ENCODE measurements around a stretch of chr22.

GRCh38 chr22:49051933-49052784, 562.8 kb downstream of the TAFA5 start:
- PRO-cap, result no peak
- RAMPAGE, long total RNA, result start-site peak on the minus strand at chr22:49052378-49052423, 23 and 9 reads in 2 replicates

- PRO-cap, result no peak
- RAMPAGE, long total RNA, result no peak
Measured at GRCh38 chr22:49541203-49541741, 286.4 kb downstream of the BRD1 start.

DNA sequence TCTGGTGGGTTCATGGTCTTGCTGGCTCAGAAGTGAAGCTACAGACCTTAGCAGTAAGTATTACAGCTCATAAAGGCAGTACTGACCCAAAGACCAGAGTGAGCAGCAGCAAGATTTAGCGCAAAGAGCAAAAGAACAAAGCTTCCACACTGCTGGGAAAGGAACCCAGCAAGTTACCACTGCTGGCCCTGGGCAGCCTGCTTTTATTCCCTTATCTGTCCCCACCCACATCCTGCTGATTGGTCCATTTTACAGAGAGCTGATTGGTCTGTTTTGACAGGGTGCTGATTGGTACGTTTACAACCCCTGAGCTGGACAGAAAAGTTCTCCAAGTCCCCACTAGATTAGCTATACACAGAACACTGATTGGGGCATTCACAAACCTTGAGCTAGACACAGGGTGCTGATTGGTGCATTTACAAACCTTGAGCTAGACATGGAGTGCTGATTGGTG, 158.4 kb downstream of the BRD1 start:
- PRO-cap, result no peak
- RAMPAGE, long total RNA, result no peak

DNA sequence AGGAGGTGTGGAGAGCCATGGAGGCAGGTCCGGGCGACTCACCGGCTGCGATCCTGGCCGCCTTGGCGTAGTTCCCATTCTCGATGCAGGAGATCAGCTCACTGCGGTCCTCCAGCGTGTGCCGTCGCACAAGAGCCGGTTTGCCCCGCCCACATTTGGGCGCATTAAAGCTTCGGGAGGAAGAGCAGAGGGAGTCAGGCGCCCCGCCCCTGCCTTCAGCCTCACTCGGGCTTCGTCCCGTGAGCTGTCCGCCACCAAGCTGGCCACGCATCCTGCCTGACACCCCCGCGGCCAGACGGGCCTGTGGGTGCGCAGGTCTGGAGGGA, 50.7 kb downstream of the BRD1 start:
- PRO-cap, result no peak
- RAMPAGE, long total RNA, result no peak

DNA sequence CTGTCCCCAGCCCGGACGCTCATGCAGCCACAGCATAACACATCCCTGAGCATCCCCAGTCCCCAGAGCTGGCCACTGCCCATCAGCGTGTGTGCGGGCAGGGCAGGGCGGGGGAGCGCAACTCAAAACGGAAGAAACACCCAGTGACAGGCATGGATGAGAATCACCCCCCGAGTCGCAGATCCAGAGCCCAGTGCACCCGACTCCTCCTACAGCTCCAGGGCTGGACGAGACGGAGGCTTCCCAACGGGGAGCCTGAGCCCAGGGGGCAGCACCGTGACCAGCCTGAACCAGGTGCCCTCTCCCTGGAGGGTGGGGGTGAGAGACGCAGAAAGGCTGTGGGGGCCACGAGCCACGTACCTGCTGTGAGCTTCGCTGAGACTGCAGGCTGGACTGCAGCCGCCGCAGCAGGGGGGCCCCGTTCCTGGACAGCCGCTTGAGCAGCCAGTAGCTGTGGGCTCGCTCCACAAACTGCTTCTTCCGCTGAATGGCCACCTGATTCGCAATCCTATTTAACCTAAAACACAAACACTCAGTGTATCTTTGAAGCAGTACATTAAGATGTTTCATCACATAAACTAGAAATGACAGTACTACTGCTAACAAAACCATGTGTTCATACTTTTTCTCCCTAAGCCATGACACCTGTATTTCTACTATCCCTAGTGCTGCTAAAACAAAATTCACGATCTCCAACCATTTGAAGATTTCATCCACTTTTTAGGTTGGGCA, 23.7 kb downstream of the BRD1 start:
- PRO-cap, result no peak
- RAMPAGE, long total RNA, result no peak

DNA sequence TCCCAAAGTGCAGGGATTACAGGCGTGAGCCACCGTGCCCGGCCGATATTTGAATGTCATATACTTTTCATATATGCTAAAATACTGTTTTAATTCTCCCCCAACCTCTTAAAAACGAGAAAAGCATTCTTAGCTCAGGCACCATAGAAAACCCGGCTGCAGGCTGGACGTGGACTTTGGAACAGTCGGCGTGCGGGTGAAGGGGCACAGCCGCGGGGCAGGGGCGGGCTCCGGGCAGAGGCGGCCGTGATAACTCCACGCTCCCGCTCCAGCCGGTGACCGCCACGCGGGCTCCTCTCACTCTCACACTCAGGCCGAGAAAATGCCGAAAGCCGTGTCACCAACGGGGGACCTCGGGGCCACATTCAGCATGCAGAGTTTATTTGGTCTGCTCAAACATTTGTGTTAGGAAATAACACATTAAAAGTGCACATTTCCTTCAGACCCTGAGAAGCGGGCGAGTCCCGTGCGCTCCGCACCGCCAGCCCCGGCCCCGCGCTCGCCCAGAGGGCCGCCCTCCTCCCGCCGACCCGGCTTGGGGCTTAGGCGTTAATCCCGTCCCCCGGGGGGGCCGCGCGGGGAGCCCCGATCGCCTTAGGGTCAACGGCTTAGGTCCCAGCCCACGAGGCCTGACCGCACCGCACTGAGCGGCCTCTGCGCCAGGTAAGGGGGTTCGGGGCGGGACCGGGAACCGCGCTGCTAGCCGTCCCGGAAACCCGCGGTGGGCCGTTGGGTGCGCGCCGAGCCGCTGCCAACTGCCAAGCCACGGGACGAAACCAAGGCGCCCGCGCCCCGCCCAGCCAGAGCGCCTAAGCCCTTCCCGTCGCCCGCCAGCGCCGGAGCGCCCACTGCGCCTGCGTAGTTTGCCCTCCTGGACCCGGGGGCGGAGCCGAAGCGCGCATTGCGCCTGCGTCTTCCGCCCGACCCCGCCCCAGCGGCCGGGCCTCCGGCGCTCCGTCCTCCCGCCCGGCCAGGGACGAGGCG, 595 bp upstream of the ZBED4 start:
- PRO-cap, result bidirectional peak, plus-strand start outside the sequence, minus-strand start at position 850 of the sequence
- RAMPAGE, long total RNA, result no peak

GRCh38 chr22:49884417-49884951, 30.8 kb downstream of the ZBED4 start:
- PRO-cap, result no peak
- RAMPAGE, long total RNA, result no peak

DNA sequence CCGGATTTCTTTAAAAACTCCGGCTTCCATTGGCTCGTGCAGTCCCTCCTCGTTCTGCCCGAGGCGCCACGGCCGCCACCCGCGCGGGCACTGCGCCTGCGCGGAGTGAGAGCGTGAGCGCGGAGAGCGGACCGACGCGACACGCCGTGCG, 309 bp upstream of the PIM3 start:
- PRO-cap, result bidirectional peak, plus-strand start at position 108 of the sequence, minus-strand start outside the sequence
- RAMPAGE, long total RNA, result no peak

- PRO-cap, result no peak
- RAMPAGE, long total RNA, result no peak
Measured at GRCh38 chr22:49964808-49965788, 4.5 kb downstream of the PIM3 start.

DNA sequence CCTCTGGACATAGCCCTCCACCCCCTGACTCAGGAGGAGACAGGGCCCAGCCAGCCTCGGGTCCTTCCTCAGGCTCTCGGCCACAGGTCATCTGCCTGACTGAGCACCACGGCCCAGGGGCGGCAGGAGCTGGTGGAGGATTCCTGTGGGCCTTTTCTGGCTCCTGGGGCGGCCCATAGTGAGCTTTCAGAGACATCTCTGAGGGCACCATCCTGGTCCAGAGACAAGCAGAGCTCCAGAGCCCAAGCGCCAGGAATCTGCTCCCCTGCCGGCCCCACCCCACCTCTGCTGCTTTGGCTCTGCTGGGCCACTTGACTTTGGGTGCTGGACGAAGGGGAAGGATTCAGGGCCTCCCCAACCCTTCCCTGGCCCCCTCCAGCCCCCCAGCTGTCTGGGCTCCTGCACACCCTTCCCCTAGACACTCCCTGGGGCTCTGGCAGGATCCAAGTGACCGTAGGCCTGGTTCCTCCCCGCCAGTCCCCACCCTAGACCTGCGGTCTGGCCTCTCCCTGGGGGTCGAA, 5.3 kb downstream of the PIM3 start:
- PRO-cap, result no peak
- RAMPAGE, long total RNA, result no peak

DNA sequence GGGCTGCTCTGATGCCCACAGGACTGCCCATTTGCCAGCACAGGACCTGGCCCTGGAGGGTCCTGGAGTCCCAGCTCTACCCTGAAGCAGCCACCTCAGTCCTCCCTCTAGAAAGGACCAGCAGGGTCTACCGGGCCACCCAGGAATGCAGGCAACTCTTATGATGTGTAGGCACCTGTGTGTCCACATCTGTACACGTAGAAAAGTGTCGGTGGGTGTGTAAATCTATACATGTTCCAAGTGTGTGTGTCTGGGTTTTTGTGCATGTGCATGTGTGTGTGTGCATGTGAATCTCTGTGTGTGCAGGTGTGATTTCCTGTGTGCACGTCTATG, 9.8 kb downstream of the PIM3 start:
- PRO-cap, result no peak
- RAMPAGE, long total RNA, result no peak

- PRO-cap, result bidirectional peak, plus-strand start at chr22:49971022, minus-strand start at chr22:49970893
- RAMPAGE, long total RNA, result no peak
Measured at GRCh38 chr22:49970727-49970964, 10.1 kb downstream of the PIM3 start.

DNA sequence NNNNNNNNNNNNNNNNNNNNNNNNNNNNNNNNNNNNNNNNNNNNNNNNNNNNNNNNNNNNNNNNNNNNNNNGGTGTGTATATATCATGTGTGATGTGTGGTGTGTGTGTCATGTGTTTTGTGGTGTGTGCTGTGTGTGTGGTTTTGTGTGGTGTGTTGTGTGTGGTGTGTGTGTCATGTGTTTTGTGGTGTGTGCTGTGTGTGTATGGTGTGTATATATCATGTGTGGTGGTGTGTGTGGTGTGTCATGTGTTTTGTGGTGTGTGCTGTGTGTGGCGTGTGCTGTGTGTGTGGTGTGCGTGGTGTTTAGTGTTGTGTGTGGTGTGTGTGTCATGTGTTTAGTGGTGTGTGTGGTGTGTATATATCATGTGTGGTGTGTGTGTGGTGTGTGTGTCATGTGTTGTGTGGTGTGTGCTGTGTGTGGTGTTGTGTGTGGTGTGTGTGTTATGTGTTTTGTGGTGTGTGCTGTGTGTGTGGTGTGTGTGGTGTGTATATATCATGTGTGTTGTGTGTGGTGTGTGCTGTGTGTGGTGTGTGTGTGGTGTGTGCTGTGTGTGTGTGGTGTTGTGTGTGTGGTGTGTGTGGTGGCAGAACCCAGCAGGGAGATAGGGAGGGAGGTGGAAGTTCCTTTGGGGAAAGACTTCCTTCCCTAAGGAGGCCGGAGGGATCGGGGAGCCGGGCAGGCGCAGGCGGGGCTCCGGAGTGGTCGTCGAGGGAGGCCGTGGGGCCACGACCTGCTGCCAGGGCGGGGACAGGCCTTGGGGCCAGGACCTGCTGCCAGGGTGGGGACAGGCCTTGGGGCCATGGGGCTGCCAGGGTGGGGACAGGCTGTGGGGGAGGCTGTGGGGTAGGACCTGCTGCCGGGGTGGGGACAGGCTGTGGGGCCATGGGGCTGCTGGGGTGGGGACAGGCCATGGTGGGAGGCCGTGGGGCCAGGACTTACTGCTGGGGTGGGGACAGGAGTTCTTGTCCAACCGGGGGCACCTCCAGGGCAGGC, 15.0 kb downstream of the PIM3 start:
- PRO-cap, result no peak
- RAMPAGE, long total RNA, result no peak

DNA sequence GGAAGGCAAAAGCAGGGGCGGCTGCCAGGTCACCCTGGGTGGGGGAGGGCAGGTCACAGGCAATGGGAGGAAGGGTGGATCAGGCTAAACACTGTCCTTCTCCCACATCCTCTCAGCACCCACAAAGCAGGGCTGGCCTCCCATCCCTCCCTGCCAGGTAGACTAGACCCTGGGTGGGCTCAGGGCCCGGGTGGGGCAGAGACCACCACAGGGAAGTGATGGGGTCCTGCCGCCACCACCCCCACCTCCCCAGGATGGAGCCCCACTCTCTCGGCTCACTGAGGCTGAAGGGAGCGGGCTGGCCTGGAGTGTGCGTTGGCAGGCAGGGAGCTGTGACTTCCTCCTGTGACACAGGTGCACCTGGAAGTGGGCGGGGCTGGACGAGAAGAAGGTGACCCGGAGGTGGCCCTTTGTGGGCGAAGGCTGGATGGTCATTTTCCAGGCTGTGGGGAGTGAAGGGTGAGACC, 15.5 kb downstream of the IL17REL start:
- PRO-cap, result no peak
- RAMPAGE, long total RNA, result no peak

GRCh38 chr22:50183528-50184441, 1.9 kb upstream of the TRABD start:
- PRO-cap, result no peak
- RAMPAGE, long total RNA, result no peak

DNA sequence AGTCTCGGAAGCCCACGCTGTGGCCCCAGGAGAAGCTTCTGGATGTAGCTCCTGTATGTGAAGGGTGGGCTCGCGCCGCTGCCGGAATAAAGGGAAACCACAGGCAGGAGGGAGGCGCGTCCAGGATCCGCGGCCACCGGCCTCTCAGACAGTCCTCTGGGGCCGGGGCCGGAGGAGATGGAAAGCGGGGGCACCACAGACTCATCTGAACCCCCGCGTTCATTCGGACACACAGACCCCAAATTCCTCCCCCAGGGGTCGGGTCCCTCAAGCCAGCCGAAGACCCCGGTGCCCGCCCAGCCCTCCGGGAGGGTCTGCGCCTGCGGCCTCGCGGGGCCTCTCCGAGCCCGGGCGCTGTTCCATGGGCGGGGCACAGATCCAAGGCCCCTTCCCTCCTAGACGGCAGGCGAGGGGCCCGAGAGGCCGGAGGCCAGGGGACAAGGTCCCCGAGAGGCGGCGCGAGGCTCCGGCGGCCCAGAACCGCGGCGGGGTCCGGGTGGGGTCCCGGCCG, 608 bp upstream of the SELENOO start:
- PRO-cap, result no peak
- RAMPAGE, long total RNA, result no peak

DNA sequence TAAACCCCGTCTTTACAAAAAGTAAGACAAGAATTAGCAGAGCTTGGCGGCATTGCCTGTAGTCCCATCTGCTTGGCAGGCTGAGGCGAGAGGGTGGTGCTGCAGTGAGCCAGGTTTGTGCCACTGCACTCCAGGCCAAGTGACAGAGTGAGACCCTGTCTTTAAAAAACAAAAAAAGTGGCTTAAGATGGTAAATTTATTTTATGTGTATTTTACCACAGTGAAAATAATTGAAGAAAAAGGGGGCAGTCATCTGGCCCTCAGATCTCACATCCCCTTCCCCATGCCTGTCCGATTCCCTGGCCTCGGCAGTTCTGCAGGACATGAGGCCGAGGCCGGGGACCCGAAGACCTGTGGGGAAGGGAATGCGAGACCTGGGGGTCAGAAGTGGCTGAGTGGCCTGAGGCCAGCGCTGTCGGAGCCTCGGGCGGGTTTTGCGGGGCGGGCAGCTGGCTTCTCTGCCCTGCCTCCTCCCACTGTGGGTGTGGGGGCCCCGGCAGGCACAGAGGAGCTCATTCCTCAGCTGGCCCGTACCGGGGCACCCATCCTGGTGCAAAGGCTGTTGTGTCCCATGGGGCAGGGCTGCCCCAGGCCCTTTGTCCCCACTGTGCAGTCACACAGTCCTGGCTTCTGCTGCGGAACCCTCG, 4.7 kb downstream of the SELENOO start:
- PRO-cap, result no peak
- RAMPAGE, long total RNA, result no peak

DNA sequence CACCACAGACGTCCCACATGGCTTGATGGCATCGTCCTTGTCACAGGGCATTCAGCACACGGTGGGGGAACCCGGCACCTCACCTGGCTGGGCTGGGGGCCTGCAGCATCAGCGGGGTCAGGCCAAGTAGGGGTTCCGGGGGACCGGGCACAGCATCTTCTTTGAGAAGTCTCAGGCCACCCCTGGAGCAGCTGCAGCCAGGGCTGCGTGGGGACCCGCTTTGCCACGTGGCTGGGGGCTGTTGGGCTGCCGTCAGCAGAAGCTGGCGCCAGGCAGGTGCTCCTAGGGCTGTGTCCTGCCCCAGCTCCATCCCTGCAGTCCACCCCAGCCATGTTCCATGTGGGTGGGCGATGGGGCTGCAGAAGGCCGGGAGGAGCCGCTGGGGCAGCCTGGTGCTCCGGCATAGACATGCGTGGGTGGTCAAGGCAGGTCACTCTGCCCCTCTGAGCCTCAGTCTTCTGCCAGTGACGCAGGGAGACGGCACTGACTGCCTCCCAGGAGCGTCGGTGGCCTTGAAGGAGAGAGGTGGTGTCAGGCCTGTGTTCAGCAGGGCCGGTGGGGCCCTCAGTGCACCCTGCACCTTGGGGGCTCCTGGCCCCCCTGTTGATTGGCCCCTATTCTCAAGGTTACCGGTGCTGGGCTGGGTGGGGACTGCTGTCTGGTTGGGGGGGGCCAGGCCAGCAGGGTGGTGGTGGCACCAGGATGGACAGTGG, 8.5 kb downstream of the SELENOO start:
- PRO-cap, result no peak
- RAMPAGE, long total RNA, result no peak

- PRO-cap, result no peak
- RAMPAGE, long total RNA, result no peak
Measured at GRCh38 chr22:50209842-50210351, 9.1 kb downstream of the SELENOO start.

DNA sequence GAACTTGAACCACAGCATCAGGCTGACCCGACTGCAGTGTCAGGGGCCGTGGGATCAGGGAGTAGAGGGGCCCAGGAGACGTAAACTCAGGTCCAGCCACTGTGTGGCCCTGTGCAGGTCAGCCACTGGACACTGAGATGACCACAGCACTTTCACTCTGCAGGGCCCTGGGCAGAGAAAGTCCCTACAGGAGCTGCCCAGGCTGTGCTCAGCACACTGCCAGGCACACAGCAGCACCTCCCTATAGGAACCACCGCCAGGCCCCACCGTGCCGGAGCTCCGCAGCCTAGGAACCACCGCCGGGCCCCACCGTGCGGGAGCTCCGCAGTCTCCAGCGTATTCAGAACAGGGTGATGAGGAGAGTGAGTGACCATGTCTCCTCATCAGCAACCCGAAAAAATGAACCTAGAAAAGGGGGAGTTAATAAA, 7.4 kb downstream of the TUBGCP6 start:
- PRO-cap, result no peak
- RAMPAGE, long total RNA, result no peak

Measured in urinary bladder (tissue), 3 donors.